Cerebral cortex (tissue), 2 donors: ENCODE measurements around the genes PTGER4 and CCDC152.

- PRO-cap, 2 experiments: no peak in any of the 2 experiments
Measured at GRCh38 chr5:39473276-39473769, 48.5 kb upstream of the DAB2 start.

DNA sequence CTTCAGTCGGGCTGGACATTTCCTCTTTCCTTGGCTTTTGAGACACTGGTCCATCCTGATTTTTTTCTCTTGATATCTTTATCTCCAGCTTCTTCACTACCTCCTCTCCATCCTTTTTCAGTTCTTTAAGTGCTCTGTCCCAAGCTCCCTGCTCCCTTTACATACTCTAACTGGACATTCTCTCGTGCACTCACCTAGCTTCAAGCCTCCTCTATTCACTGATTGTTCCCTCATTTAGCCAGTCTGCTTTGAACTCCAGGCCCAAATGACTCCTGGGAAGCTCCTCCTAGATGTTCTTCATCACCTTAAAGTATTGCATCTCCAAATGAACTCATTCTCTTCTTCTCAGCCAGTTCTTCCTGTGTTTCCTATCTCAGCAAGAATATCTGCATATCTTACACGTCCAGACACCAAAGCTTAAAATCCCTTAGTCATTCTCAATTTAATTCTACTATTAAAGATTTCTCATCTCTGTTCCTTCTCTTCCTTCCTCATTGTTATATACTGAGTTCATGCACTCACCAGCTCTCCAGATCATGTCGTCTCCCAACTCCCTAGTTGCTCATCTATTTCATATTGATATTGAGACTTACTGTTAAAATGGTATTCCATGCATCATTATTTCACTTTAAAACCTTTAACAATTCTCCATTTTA is 118.5 kb upstream of the DAB2 start:
- PRO-cap, 2 experiments: no peak in any of the 2 experiments

- PRO-cap, 2 experiments: no peak in any of the 2 experiments
Measured at GRCh38 chr5:39757472-39757799, 332.7 kb upstream of the DAB2 start.

GRCh38 chr5:40541606-40541929 is 138.1 kb upstream of the PTGER4 start:
- PRO-cap, 2 experiments: no peak in any of the 2 experiments

DNA sequence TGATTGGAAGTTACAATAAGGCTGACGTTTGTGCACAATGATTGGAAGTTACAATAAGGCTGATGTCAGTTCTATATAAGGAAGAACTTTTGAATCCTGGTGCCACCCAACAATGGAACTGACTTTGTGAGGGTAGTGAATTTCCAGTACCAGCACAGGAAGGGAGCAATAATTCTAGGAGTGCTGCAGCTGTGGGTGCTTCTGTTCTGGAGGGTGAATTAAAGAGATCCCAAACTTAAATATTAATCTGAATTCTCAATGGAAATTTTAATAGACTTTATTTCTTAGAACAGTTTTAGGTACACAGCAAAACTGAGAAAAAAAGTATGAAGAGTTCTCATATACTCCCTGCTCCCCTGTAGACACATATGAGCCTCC is 95.5 kb upstream of the PTGER4 start:
- PRO-cap, 2 experiments: no peak in any of the 2 experiments

DNA sequence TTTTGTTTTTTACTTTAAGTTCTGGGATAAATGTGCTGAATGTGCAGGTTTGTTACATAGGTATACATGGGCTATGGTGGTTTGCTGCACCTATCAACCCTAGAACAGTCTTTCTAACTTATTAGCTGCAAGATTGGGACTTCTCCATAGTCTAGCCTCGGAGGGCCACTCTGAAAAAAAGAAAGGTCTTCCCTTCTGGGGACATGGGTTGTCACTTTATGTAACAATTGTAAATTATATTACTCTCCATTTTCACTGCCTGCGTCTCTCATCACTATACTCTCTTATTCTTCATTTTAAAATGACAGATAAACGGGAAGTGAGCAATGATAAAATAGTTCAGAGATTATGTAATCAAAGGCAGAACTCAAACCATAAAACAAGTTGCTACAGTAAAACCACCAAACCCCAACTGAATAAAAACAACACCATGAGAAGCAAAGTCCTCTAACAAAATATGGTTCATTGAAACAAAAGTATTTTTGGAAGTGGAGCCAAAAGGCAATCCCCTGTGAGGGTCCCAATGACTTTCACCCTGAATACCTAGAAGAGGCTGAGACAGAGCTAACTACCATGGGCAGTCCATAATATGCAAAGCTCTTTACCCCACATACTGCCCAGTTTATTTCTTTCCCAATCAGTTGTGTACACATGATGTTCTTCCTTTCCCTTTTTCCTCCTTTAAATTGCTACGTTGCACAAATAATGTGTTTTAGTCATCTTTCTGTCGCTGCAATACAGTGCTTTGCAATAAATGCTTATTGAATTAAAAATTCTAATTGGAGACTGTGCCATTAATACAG is 64.1 kb upstream of the PTGER4 start:
- PRO-cap, 2 experiments: no peak in any of the 2 experiments

DNA sequence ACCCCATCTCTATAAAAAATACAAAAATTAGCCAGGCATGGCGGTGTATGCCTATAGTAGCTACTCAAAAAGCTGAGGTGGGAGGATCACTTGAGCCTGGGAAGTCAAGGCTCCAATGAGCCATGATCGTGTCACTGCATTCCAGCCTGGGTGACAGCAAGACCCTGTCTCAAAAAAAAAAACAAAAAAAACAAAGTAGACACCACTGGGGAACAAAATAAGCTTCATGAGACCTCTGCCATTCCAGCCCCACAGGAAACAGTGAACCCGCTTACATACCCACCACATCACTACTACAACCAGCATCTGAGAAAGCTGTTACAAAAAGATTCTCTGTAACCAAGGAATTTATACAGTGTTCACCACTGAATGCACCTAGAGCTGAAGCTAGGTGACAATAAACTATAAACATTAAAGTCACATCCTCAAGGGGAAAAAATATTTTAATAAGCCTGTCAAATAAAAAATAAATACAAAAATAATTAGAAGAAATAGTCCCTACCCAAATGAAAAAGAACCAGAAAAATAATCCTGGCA is 26.1 kb upstream of the PTGER4 start:
- PRO-cap, 2 experiments: no peak in any of the 2 experiments

DNA sequence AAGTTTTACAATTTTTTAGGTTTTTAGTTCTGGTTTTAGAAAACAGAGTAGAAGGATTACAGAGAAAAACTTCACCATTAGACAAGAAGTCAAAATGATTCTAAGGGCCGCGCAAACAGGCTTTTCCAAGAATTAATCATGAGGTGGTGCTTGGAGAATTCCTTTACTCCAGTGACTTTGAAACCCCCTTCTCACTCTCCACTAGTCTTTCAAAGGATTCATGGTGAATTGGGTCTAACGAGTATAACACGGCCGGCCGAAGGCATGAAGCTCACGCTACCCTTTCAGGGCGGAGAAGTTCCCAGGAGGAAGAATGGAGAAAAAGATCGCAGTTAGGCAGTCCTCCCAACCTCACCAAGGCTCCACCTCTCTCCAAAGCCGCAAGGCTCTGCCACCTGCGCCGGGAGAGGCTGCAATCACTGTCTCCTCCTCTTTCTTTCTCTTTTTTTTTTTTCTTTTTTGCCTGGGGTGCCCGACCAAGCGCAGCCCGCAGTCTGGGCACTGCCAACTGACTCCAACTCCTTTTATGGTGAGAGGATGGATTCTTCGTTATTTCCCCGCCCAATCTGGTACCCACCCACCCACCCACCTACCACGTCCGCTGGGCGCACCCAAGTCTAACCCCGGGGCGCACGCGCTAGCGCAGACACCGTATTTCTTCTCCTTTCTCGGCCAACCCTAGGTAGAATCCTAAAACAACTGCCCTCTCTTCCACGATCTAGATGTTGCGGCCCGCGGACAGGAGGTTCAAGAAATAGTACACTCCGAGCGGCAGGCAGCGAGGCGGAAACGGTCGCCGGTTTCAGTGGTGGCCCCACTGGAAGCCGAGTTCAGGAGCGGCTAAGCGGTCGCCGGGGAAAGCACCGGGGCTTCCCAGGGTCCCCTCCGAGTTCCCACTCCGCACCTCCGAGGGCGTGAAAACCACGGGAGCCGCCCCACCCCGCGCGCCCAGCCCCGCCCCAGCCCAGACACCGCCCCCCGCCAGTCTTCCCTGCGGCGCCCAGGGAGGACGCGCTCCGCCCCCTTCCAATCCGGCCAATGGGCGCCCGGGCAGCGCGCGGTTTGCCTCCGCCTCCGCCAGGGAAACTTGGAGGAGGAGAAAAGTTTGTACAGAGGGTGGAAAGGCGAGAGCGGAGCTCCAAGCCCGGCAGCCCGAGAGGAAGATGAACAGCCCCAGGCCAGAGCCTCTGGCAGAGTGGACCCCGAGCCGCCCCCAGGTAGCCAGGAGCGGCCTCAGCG is at the start of gene PTGER4:
PTGER4 (plus strand) TSS at position 1,110 of the 1,239 bp plus-strand sequence.
- PRO-cap, 2 experiments: peak in 2 of 2 experiments; most common plus-strand start position 1,112 of the sequence (in 2); most common minus-strand start position 496 of the sequence (in 1)

DNA sequence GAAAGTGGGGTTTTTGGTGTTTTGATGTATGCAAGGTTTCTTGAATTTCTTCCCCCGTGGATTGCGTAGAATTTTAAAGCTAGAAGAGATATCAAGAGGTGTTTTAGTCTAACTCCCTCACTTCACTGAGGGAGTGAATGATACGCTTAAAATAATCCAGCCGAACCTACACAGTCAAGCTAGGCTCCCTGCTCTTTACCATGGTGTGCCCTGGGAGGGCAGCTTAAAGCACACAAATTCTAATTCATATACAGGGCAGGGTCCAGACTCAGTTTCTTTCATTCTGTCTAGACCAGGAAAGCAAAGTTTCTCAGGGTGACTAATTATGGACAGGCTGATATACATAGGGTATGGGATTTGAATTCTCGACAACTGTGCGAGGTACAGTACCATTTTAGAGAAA is 2.6 kb downstream of the PTGER4 start:
- PRO-cap, 2 experiments: no peak in any of the 2 experiments

- PRO-cap, 2 experiments: no peak in any of the 2 experiments
Measured at GRCh38 chr5:40784185-40784664, 13.9 kb downstream of the PRKAA1 start.

GRCh38 chr5:40797294-40797991 is 731 bp downstream of the PRKAA1 start:
- PRO-cap, 2 experiments: no peak in any of the 2 experiments

DNA sequence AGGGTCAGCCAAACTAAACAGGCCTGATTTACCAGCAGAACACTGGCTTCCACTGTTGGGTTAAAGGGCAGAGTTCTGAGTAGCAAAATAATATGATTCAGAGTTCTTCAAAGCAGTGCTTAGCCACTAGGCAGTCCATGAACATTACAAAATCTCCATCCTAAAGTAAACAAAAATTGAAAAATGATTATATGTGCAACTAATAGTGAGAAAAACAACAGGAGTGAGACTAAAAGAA is 79.7 kb downstream of the MROH2B start:
- PRO-cap, 2 experiments: no peak in any of the 2 experiments

DNA sequence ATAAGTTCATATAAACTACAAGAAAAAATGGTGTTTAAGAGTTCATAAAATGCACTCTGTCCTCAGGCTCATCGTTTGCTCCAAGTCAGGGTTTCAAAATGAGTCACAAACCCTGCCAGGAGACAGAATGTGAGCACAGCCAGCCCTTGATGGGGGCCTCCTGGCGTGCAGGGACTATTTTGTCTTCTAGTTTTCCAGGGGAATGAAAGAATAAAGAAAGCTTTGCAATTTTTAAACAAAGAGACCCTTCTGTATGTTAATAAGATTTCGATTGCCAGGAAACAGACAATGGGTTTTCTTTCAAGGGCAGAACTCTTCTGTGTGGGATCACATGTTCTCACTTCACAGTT is 121.4 kb upstream of the C6 start:
- PRO-cap, 2 experiments: no peak in any of the 2 experiments

- PRO-cap, 2 experiments: peak in 1 of 2 experiments; most common plus-strand start chr5:41922158 (in 1); most common minus-strand start chr5:41921976 (in 1)
Measured at GRCh38 chr5:41921844-41922372, 3.2 kb upstream of the FBXO4 start.

DNA sequence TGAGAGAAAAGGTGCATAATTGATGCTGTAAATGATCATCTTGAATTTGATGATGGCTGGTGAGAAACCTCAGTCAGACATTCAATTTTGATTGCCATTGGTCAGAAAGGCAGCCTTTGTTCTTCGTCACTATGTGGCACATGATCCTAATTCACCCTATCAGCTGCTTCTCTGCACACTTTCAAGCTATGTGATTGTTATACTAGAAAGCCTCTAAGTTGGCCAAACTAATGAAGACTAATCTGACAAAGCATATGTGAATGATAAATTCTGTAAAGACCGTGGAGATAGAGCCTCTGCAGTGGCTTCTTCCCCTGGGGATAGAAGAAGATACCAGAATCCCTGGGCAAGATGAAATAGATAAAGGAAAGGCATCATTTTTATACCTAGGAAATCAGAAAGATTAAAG is 9.1 kb downstream of the GHR start:
- PRO-cap, 2 experiments: no peak in any of the 2 experiments

DNA sequence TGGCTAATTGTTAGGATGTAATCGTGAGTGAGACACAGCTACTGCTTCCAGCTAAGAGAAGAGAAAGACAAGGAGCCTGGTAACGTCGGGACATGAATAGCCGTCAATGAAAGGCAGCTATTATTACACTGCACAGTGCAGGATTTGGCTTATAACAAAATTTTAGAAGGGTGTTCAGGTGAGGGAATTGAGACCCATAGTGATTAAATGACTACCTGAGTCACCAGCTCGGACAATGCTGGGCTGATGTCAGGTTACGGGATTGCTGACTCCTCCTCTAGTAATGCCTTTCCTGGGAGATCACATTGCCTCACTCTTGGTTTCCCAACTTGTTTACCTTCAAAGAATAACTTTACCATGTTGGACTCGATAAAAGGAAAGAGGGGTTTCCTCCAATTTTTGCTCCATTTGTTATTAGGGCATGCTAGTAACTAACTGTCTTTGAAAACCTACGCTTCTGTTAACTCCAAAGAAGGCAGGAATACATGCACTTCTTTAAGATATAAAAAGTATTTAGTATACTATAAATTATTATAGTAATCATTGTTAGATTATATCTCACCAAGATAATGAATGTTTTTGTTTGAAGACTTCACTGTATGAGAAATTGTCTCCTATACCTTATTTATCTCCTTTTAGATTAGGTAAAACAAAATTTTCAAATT is 132.6 kb downstream of the GHR start:
- PRO-cap, 2 experiments: no peak in any of the 2 experiments

DNA sequence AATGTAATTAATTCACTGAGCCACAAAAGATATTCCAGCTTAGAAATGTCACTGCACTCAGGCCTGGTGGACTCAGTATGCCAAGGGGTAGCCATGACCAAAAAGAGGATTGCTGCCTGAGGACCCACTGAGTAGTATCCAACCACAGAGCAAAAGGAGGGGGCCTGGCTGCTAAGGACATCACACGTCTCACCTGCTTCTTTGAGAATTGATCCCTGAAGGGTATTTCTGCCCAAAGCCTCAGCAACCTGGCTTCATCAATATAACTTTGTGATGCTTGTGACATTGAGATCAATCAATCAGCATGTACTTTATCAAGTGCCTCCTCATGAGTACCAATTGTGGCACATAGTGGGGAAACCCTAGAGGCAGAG is 134.6 kb upstream of the CCDC152 start:
- PRO-cap, 2 experiments: no peak in any of the 2 experiments

DNA sequence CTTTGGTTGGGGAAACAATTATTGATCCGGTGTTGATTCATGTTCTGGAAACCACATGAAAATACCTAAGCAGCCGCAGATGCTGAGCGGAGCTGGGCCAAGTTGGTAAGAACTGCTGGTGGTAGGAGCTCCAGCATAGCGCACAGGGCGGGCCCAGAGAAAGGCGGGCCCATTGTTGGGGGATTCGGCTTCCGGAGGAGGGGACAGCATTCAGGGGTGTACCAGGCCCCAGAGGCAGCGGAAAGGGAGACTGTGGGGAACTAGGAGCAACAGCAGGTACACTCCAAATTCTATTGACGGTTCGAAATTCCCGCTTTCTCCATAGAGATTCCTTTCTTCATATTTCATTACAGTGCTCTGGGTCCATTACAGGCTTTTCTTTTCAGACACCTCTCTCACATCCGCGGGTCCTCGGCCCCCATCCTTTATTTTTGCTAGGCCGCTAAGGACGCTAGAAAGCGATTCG is at the start of gene CCDC152:
CCDC152 (plus strand) TSS at position 209 of the 466 bp plus-strand sequence.
- PRO-cap, 2 experiments: peak in 1 of 2 experiments; most common plus-strand start position 209 of the sequence (in 1); most common minus-strand start position 140 of the sequence (in 1)

- PRO-cap, 2 experiments: no peak in any of the 2 experiments
Measured at GRCh38 chr5:43034218-43034699, 5.9 kb downstream of the ANXA2R start.

DNA sequence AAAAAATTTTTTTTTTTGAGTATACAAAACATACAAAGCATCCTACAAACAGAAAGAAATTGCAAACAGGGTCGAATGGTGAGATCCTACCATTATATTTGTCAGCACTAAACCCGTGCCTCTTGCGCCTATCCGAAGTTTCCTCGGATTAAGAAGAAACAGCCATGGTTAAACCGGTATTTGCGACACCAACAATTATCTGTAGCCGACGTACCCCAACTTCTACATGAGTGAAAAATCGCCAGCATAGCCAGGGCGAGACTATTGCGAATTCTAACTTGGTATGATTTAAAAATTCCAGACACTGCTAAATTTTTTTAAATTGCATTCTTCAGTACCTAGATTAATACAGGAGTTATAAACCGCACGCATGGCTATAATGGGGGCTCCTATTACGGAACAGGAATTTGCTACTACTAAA is 25.2 kb upstream of the ANXA2R start:
- PRO-cap, 2 experiments: no peak in any of the 2 experiments